Astrocyte (in vitro differentiated cells and primary cell): Measurements from ENCODE around the genes PRR5 and KIAA0930.

GRCh38 chr22:44145533-44146092, 35.1 kb upstream of the PARVG start:
- PRO-cap = no peak
- RRBS, 2 experiments = no CpG with 5 or more reads among the region's 11 CpGs

DNA sequence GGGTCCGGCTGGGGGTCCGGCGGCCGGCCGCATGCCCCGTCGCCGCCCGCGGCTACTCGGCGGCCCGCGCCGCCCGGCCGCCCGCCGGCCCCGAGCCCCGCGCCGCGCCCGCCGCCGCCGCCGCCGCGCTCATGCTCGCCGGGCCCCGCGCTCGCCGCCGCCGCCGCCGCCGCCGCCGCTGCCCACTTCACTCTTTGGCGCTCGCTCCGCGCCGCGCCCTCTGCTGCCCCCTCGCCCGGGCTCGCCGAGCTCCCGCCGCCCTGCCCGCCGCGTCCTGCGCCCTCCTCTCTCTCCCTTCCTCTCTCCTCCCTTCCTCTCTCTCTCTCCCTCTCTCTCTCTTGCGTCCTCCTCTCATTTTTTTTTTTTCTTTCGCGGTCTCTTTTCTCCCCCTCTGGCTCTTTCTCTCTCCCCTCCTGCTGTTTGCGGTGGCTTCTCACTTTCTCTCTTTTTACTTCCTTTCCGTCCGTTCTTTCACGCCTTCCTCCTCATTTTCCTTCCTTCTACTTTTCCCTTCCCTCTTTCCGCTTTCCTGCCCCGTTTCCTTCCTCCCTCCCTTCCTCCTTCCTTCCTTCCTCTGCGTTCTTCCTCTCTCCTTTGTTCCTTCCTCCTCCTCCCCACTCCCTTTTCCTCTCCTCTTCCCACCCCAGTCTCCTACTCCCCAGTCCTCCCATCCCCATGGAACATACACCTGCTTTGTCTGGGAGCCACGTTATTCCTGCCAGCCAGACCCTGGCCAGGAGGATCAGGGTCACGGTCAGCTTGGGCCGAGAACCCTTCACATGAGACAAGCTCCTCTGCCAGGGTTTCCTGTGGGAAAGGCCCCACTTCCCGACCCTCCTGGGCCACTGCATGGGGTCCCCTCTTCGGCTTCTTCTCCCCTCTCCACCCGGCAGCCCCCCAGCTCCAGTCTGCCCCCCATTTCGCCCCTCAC, 19.3 kb upstream of the SHISAL1 start:
- PRO-cap = no peak
- RRBS, 2 experiments = under 1 to 1% methylated on average over 28 to 32 of the region's 77 CpGs

DNA sequence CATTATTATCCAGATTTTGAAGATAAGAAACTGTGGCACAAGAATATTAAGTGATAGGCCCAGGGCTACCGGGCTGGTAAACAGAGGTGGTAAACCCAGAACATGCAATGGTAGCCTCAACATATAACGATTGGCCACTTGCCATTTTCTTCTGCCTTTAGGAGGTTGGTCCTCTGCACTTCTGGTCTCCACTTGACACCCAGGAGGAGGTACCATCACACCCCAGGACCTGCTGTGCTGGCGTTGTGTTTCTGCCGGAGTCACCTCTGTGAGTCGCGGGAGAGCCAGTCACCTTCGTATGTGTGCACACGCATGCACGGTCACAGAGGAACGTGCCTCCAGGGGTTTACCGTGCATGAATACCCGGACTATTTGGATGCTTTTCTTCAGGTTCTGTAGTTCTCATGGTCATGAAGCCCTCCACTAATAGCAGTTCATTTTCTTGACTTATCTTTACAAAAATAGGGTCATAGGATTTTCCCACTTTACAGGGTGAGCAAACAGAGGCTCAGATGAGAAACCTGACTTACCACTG, 42.4 kb downstream of the RTL6 start:
- PRO-cap = no peak
- RRBS, 2 experiments = 87 to 92% methylated on average over 3 to 6 of the region's 12 CpGs

- PRO-cap = no peak
- RRBS, 2 experiments = 9 to 18% methylated on average over 1 of the region's 14 CpGs
Observed at GRCh38 chr22:44658309-44658922, 43.6 kb upstream of the PRR5 start.

DNA sequence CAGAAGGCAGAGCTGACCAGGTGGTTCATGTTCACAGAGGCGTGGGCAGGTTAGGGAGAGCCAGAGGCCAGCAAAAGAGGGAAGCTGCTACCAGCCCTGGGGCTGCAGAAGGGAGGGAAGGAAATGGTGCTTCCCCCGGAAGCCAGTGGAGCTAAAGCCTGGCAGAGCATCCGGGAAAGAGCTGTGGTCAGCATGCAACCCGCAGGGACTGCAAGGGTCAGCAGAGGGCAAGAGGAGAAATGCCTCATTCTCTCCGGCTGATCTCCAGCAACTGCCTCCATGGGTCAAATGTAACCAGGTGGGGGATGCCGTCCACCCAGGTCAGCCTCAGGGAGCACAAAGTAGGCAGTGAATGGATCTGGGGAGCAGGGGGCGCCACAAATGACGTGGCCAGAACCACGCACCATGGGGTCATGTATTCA, 36.9 kb upstream of the PRR5 start:
- PRO-cap = no peak
- RRBS, 2 experiments = 37 to 66% methylated on average over 3 of the region's 9 CpGs

- PRO-cap = no peak
- RRBS, 2 experiments = no CpG with 5 or more reads among the region's 9 CpGs
Observed at GRCh38 chr22:44685274-44685910, 16.6 kb upstream of the PRR5 start.

GRCh38 chr22:44702144-44702429, at the start of gene PRR5:
Gene PRR5 (plus strand): TSS chr22:44702204.
- PRO-cap = no peak
- RRBS, 2 experiments = 1 to 4% methylated on average over 20 of the region's 46 CpGs

DNA sequence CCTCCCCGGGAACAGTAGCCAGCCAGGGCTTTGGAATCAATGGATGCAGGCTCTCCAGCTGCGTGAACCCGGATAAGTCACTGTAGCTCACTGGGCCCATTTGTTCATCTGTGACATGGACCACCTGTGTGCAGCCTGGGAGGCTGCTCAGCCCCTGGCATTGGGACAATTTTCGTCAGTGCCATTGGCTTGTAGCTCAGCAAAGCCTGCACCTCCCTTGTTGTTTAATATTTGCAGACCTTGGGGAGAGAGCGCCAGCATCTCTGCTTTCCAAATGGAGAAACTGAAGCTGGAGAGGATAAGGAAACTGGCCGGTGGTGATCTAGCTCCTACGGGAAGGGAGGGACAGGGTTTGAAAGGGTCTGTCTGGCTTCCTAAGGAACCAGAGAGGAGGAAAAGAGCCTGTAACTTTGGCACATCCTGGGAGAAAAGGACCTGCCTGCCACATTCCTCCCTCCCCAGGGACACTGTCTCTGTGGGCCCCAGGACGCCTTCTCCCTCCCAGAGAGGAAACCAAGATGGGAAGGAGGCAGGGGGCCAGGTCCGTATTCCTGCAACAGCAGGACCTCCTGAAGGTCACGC, 86.4 kb downstream of the ARHGAP8 start:
- PRO-cap = no peak
- RRBS, 2 experiments = 16 to 35% methylated on average over 3 of the region's 10 CpGs

DNA sequence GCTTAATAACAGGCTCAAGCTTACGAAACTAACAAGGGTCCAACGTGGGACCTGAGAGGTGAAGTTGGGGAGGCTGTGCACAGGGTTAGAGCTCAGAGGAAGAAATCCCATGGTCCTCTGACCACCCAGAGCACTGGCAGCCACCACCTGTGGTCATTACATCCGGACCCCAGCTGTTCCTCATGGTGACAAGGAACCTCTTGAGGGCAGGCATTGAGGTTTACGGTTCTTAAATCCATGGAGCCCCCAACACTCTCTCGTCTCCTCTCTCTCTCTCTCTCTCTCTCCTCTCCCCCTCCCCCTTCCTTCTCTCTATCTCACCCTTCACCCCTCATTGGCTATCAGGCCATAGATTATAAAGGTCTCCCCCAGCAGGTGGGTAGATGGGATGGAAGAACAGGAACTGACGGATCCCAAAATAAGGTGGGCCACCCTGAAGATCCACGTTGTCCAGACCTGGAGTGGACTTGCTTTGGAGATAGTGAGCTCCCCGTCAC, 22.3 kb downstream of the PHF21B start:
- PRO-cap = no peak
- RRBS, 2 experiments = no CpG with 5 or more reads among the region's 8 CpGs

DNA sequence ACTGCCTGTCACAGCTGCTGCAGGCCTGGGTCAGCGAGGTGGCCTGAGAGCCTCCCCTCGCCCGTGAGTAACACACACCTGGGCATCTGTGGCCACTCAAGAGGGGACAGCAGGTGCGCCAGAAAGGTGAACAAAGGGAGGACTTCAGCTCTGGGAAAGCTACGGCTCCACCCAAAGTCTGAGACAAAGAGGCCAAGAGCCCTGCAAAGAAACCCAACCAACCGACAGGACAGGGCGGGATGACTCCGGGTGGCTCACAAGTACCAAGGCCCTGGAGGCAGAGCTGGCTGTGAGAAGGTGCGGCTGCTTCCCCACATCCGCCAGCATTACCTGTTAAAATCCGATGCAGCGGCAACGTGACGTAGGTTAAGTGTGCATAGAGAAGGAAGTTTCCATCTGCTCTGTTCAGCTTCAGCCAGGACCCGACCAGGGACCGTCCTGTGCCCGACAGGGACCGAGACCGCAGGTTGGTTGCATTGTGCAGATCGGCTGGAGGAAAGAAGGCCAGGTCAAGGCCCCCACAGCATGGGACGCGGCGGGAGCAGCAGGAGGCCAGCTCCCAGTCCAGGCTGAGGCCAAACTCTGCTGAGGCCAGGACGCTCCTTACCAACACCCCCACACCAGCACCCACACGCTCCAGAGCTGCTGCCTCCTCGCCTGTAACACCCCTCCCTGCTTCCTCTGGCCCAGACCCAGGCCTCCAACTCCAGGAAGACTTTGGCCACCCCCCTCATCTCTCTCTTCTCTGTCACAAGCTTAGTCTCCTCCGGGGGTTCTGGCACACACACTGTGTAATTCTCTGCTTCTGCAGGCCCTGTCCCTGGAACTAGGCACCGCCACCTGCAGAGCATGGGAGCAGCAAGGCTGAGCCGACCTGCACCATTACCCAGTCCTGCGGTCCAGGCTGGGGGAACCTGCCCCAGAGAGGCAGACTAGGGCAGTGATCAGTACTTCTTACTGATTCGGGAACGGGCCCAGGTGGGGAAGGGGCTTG, 34.0 kb downstream of the NUP50 start:
- PRO-cap = no peak
- RRBS, 2 experiments = no CpG with 5 or more reads among the region's 32 CpGs

GRCh38 chr22:45209310-45209967, 31.3 kb downstream of the KIAA0930 start:
- PRO-cap = no peak
- RRBS, 2 experiments = no CpG with 5 or more reads among the region's 17 CpGs

- PRO-cap = no peak
- RRBS, 2 experiments = 2 to 3% methylated on average over 18 to 23 of the region's 108 CpGs
Observed at GRCh38 chr22:45240446-45241415, at the start of gene KIAA0930. Gene KIAA0930 (minus strand): TSS chr22:45240894.

DNA sequence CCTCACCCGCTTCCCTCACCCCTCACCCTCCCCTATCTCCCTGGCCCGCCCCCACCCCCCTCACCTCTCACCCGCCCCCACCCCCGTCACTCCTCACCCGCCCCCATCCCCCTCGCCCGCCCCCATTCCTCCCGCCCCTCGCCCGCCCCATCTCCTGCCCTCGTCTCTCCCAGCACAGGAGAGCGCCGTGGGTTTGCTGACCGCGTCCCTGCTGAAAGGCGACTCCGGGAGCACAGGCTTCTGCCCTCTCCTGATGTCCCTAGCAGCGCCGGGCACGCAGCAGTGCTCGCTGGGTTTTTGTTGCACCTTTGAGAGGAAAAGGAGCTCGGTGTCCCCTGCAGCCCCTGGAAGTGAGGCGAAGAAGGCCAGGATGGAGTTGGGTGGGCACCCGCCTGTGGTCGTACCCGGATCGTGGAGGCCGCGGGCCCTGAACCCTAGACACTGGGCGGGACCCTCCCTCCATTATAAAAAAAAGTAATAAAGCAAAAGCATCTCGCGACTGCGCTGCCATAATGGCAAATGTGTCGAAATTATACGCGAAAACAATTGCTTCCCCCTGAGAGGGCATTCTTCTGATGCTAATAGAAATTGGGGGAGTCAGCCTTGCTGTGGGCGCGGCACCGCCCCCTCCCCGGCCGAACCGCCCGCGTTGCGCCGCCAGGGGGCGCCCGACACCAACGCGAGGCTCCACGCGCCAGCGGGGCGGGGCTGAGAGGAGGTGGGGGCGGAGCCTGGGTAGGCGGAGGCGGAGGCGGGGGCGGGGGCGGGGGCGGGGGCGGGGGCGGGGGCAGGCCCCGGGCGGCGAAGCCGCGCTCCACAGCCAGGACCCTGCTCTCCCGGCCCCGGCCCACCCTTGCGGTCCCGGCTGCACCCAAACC, 16.0 kb upstream of the UPK3A start:
- PRO-cap = no peak
- RRBS, 2 experiments = 4 to 6% methylated on average over 8 of the region's 72 CpGs

GRCh38 chr22:45344308-45344562, 34.5 kb downstream of the FAM118A start:
- PRO-cap = no peak
- RRBS, 2 experiments = no CpG with 5 or more reads among the region's 2 CpGs

GRCh38 chr22:45460042-45460784, 42.5 kb upstream of the FBLN1 start:
- PRO-cap = no peak
- RRBS, 2 experiments = no CpG with 5 or more reads among the region's 15 CpGs

GRCh38 chr22:45504909-45505606, 2.4 kb downstream of the FBLN1 start:
- PRO-cap = no peak
- RRBS, 2 experiments = no CpG with 5 or more reads among the region's 23 CpGs

- PRO-cap = no peak
- RRBS, 2 experiments = 79% methylated on average over 7 of the region's 16 CpGs; no CpG with 5 or more reads in 1 of the 2 experiments
Observed at GRCh38 chr22:45548363-45548894, 45.7 kb downstream of the FBLN1 start.

- PRO-cap = no peak
- RRBS, 2 experiments = no CpG with 5 or more reads among the region's 6 CpGs
Observed at GRCh38 chr22:45588122-45588497, 83.5 kb upstream of the ATXN10 start.

DNA sequence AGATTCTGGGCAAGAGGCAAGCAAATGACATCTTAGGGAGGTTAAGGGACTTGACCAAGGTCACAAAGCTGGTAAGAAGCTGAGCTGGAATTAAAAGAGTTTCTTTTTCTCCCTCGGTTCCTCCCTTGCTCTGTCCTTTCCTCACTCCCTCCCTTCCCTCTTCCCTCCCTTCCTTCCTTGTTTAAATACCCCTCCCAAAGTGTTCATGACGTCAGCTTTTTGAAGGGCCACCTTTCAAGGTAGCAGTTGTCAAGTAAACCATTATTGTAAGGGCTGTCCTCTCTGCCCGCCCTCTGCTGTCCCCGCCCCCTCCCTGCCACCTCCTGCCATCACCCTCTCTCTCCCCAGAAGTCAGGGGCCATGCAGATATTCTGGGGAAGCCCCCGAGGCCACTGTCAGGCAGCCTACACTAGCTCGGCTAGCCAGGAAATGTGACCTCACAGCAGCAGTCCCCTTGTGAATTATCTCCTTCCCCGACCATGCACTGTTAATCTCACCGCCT, 42.3 kb upstream of the ATXN10 start:
- PRO-cap = no peak
- RRBS, 2 experiments = no CpG with 5 or more reads among the region's 8 CpGs

GRCh38 chr22:45672196-45672969, 749 bp downstream of the ATXN10 start:
- PRO-cap = no peak
- RRBS, 2 experiments = no CpG with 5 or more reads among the region's 56 CpGs